Prostate gland (tissue), 2 donors: ENCODE data around the genes BOD1L1 and CPEB2.

DNA sequence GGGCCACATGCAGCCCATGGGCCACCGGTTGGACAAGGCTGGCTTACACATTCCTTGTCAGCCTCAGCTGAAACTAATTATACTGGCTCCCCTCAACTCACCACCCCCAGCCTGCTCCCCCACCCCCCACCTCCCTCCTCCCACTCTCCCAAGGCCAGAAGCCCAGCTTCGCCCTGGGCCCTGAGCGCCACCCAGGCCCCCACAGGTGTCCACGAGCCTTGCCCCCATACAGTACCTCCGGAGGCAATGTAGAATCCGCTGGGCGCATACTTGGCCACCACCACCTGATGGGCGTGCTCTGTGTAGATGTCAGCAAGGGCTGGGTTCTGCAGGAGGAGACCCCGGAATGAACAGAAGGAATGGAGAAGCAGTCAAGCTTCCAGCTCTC is 12.9 kb downstream of the WDR1 start:
- PRO-cap: no peak
- RAMPAGE, long total RNA, 2 experiments: no peak in any of the 2 experiments

- PRO-cap: no peak
- RAMPAGE, long total RNA, 2 experiments: no peak in any of the 2 experiments
Measured at GRCh38 chr4:10105711-10106144, 10.9 kb downstream of the WDR1 start.

GRCh38 chr4:10110701-10111709 is 5.6 kb downstream of the WDR1 start:
- PRO-cap: no peak
- RAMPAGE, long total RNA, 2 experiments: no peak in any of the 2 experiments

DNA sequence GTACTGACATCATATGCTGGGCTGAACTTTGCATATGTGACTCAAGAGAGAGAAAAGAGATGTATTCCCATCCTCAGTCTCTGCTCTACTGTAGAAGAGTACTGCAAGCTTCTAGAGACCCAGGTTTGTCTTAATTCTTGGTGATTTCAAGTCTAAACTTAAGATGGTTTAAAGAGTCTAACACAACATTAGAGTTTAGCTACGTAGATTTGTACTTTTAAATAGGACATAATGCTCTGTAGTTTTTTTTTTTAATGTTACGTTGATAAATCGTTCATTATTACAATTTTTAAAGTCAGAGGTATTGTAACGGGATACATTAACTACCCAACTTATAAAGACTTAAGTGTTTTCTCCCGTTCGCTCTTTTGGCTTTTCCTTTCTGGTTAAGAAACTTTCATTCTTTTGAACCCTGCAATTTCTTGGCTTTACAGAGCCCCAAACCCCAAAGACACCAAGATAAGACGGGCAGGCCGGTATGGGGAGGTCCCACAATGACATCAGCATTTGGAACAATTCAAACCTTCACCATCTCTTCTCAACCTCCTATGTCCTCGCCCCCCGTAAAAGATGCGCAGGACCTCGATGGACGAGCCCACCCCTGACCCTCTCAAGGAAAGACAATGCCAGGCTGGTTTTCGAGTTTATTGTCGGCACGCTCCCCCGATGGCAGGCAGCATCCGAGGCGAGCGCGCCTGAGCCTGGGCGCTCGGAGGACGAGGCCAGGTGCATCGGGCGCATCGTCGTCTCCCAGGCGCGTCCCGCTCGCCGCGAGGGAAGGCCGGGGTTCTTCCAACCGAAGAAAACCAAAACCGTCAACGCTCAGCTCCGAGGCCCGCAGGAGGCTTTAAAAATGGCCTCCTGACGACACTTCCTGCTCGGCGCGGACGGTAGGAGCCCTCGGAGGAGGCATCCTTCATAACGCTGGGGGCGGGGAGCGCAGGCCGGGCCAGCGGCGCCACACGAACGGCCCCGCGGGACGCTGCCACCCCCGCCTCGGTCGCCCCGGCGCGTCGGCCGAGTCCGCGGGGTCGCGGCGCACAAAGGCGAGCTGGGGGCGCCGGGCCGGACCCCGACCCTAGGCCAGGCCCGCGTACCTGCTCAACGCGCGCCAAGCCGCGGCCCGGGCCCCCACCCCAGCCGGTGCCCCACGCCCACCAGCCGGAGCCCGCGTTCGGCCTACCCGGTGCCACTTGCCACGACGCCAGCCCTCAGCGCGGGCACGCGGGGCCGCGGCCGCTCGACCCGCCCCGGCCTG is 846 bp downstream of the ZNF518B start:
- PRO-cap: unidirectional peak, plus-strand start at position 919 of the sequence
- RAMPAGE, long total RNA, 2 experiments: no peak in any of the 2 experiments

DNA sequence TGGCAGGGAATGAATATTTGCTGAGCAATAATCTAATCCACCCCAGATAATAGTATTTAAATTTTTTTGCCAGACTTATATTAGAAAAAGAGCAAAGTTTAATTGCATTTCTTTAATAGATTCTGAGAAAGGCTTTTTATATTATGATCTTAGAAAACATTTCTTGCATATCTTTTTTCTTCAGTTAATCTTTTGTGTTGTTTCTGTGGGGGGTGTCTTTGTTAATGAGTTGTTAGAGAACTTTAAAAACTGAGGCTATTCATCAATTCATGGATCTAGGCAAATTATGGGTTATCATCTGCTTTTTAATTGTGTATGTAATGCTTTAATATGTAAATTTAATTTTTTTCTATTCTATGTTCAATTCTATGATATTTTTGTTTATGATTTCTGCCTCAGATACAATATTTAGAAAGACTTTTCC is 309.9 kb downstream of the HS3ST1 start:
- PRO-cap: no peak
- RAMPAGE, long total RNA, 2 experiments: no peak in any of the 2 experiments

DNA sequence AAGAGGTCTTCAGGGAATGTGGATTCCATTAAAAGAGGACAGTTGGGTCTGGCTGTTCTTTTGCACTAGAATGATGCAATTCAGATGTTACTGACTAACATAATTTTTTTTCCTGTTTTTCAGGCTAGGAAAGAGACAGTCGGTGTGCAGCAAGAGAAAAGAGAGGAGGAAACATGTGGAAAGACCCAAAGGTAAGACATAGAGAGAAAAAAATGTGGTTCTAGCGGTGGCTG is 92.1 kb downstream of the HS3ST1 start:
- PRO-cap: no peak
- RAMPAGE, long total RNA, 2 experiments: no peak in any of the 2 experiments

GRCh38 chr4:11468746-11469298 is 40.1 kb upstream of the HS3ST1 start:
- PRO-cap: no peak
- RAMPAGE, long total RNA, 2 experiments: no peak in any of the 2 experiments

- PRO-cap: no peak
- RAMPAGE, long total RNA, 2 experiments: no peak in any of the 2 experiments
Measured at GRCh38 chr4:11769312-11770015, 340.8 kb upstream of the HS3ST1 start.

DNA sequence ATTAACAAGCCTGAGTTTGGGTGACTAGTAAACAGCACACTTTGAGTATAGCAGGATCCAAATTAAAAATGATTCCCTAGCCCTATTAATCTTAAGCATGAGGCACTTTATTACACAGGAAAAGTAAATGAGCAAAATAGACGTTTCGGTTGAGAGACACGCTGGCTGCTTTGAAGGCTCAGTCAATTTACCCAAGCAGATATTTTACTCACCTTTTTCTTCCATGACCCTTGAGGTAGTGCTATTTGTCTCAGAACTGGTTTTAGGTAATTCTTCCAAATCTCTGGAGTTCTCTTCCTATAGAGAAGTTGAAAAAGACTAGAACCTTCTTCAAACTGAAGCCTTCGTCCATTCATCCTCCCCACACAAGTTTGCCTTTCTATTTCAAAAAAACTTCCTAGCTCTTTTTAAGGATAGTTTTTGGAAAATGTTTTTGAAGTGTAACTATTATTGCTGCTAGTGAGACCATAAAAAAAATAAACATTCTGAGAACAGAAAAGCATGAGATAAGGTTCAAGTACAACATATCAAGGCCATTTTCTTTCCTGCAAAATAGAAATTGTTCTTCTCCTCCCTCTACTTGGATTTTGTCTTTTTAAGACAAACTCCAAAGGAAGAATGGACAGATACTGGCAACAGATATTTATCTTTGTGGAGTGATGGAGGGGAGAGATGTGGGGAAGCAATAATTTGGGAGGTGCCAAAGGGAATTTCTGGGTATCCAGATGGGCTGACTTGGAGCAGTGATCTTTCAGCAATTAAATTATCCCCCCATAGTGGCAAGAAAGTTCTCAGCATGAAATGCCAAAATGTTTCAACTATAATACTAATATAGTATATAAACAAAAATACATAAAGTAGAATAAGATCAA is 38.4 kb upstream of the NKX3-2 start:
- PRO-cap: no peak
- RAMPAGE, long total RNA, 2 experiments: no peak in any of the 2 experiments

DNA sequence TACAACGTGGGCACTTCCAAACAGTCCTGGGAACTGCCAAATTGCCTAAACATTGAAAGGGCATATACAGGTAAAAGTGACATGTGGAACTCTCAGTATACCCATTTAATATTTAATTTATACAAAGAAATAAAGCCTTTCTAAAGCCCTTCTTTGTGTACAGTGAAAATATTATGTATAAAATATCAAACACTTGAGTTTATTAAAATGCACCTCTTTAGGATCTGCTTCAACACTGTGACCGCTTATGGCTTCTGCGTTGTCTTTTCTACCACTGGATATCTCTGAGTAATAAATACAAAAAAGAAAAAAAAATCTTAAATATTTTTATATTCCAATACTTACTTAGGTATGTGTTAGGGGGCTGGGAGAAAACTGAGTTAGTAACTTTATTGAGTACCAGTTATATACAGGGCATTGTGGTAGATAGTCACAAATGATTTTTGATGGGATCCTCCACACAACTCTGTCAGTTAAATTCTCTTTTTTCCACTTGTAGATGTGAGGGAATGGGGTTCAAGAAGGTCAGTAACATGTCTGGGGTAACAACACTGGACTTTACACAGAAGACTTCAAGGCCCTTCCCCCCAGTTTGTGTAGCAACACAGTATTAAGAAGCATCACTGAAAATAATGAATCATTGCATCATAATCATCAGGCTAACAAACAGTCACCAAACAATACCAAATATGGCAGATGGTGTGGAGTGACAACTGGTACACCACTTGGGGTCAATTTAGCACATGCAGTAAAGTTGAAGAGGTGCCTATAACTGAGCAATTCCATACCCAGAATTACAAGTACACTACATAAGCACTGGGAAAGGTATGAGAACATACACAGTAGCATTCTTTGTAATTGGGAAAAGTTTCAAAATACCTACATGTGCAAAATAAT is 38.8 kb downstream of the BOD1L1 start:
- PRO-cap: no peak
- RAMPAGE, long total RNA, 2 experiments: no peak in any of the 2 experiments

DNA sequence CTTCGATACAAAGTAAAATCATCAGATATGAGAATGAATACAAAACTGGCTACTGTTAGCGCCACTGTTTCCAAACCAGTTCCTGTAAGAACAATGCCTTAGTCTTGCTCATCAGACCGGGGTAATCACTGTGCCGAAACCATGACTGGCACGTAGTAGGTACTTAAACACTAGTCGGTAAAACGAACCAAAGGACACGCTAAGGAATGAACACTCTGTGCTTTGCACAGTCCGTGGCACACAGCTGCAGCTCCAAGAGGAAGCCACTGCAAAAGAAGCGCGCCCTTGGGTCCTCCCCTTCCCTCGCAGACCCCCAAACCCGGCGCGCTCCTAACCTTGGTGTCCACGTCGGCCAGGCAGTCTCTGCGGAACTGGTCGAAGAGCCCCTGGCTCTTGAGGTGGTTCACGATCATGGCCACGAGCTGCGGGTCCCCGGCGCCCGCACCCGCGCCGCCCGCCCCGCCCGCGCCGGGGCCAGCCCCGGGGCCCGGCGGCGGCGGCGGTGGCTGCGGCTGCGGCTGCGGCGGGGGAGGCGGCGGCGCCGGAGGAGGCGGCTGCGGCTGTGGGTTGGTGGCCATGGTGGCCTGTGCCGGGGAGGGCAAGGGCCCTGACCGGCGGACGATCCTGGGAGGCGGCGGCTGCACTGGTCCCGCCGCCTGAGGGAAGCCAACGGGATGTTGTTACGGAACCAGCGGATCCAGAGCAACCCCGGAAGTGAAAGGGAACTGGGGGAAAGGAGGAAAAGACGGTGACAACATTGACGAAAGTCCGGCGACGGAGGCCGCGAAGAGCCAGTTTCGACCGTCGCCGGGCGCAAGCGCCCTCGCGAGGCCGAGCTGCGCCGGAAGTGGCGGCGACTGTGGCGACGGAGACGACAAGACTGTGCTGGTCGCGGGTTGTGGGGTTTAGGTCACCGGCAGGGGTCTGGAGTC is at the start of gene BOD1L1:
BOD1L1 (minus strand) TSS at position 716 of the 932 bp plus-strand sequence.
- PRO-cap: bidirectional peak, plus-strand start at position 834 of the sequence, minus-strand start at position 716 of the sequence
- RAMPAGE, long total RNA, 2 experiments: start-site peak on the plus strand in 1 of 2 experiments, centred at position 833 of the sequence, 9 reads per replicate

GRCh38 chr4:13656522-13657025 is 29.0 kb upstream of the BOD1L1 start:
- PRO-cap: no peak
- RAMPAGE, long total RNA, 2 experiments: no peak in any of the 2 experiments

DNA sequence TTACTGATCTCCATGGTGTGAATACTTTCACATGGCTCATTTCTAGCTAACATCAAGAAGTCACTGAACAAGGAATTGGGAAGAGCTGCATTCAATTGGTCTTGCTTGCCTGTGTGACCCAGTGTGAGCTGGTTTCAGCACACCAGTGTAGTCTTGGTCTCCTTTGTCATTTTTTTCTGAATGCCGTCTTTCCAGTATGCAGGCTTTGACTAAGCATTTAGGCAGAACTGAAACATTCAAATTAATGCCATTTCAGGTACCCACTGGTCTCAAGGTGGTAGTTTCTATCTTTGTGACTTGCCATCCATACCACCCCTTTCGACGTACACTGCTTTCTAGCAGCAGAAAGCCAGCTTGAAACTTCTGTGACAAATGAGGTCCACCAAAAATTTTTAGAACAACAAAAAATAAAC is 550.5 kb upstream of the BOD1L1 start:
- PRO-cap: no peak
- RAMPAGE, long total RNA, 2 experiments: no peak in any of the 2 experiments

DNA sequence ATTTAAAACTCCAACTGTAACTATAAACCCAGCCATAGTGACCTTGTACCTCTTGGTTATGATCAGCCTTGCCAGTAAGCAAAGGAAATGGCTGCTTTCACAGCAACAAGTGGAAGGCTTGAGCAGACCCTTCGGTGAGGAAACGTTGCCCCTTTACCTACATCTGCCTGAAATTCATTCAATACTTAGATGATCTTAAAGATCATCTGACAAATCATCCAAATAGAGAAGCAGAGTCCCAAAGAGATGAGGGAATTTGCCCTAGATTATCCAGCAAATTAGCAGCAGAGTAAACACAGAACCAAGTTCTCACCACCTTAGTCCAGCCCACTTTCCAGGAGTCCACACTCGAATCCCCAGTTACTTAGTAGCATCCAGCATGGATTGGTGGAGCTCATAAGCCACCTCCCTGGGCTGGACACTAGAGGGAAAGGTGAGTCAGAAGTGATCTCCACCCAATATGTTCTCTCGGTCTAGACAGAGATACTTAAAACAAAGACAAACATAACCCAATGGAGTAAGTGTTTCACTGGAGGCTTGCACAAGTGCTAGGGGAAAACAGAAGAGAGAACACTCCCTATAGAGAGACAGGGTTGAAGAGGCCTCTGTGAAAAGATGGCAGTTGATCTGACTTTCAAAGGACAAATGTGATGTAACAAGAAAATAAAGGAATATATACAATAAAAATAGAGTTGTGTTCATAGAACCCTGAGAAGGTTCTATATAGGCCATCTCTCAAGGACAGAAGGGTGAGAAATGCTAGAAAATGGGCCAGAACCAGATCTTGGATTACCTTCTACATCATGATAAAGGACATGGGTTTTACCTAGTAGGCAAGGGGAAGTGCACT is 105.1 kb upstream of the CPEB2 start:
- PRO-cap: no peak
- RAMPAGE, long total RNA, 2 experiments: no peak in any of the 2 experiments

DNA sequence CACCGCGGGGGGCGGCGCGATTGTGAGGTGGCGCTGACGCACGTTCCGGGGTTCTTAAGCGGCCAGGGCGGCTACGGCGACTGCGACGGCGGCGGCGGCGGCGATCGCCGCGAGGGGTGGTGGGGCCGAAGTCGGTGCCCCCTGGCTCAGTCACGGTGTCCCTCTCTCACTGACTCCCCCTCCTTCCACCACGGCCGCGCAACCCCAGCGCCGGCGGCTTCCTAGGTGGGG is at the start of gene CPEB2:
CPEB2 (plus strand) TSS at position 83 of the 231 bp plus-strand sequence.
- PRO-cap: bidirectional peak, plus-strand start at position 85 of the sequence, minus-strand start outside the sequence
- RAMPAGE, long total RNA, 2 experiments: start-site peak on the plus strand in 2 of 2 experiments, centred at positions 42 to 141 of the sequence, 6 to 15 reads per replicate

DNA sequence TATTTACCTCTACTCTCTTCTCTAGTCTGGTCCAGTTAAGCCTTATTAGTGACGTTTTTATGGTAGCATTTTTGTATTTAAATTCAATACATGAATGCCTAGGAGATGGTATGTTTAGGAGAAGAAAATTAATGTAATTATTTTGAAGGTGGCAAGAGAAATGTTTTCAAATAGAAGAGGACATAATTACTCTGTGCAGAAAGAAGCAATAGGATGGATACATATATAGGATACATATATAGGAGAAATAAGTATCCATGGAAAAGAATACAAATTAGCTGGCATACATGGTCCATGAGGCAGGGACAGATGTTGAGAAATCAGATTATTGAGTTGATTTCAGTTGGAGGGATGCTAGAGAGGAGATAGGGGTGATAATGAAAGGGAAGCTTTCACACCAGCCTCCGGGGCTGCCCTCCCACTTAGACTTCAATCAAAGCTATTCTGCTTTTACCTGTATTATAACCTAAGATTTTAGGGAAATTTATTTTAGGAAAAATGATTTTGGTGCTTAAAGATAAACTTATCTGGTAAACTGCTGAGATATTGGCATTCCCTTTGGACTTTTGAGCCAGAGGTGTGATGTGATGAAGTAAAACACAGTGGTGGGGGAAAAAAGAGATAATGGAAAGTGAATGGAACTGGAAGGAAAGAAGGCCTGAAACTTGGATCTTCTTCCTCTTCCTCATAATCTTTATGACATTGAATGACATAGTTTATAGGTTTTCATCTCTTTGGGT is 7.4 kb downstream of the CPEB2 start:
- PRO-cap: no peak
- RAMPAGE, long total RNA, 2 experiments: no peak in any of the 2 experiments

- PRO-cap: no peak
- RAMPAGE, long total RNA, 2 experiments: no peak in any of the 2 experiments
Measured at GRCh38 chr4:15028233-15028905, 26.1 kb downstream of the CPEB2 start.

DNA sequence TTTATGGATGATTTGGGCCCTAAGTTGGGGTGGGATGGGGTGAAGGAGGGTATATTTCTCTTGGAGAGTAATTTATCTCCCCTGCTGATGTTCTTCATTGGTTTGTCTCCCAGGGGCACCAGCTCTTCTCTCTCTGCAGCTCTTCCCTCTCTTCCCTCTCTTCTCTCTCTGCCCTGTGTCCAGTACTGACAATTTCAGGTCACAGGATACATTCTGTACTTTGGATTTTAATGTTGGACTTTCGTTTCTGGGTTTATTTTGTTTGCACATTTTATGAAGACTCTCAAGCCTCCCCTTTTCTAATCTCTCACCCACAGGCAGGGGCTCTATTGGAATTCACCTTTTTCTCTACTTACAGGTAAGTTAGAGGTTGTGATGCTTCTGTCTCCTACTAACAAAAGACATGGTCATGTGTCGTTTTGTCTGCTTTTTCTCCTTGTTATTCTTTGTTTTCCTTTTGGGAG is 165.5 kb downstream of the CPEB2 start:
- PRO-cap: no peak
- RAMPAGE, long total RNA, 2 experiments: no peak in any of the 2 experiments

DNA sequence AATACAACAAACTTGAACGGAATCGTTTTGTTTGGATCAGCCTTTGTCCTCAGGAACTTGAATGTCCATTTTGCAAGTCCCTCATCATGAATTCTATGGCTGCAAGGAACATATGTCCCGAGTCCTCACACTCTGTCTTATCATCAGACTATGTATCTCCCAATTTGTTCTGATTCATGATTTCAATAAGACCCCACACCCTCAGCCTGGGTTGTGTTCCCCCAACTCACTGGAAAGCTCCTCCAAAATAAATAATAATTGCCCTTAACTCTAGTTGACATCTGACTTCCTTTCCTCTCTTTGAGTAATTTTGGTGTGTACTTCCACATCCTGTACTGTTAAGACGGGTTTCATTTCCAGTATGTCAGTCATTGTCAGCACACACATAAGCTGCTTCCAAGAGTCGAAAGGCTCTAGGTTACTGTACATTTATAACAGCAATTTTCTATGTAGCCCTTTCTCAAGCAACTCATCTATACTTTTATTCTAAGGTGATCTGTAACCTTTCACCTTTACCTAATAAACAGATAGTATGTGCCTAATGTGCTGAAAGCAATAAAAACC is 52.2 kb upstream of the C1QTNF7 start:
- PRO-cap: no peak
- RAMPAGE, long total RNA, 2 experiments: no peak in any of the 2 experiments

DNA sequence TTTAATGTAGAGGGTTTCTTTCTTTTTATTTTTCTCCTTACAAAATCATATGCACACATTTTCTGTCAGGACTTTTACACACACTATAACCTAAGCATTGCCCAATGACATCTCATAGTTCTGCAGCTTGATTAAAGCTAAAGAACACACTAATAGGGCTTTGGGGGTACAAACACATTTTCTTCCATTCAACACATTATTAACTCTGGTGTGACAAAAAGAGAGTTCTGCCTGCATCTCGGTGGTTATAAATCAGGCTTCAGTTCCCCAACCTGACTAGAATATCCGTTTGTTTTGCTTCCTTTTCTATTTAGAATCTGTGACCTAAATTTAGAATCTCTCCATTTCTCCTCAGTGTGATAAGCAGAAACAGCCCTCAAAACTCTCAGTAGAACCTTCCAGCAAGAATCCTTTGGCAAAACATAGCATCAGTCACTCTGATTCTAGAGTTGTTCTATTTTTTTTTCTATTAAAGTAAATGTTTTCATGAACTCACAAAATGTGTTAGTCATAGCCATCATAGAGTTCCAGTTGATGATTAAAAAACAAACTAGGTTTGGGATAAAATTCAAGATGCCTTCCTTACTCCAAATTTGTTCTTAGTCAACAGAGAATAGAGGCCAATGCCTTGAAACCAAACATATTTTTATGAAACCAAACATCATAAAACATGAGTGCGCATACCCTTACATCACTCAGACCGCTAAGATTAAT is 13.3 kb upstream of the C1QTNF7 start:
- PRO-cap: no peak
- RAMPAGE, long total RNA, 2 experiments: no peak in any of the 2 experiments